Measurements from ENCODE around the gene ELK3.

DNA sequence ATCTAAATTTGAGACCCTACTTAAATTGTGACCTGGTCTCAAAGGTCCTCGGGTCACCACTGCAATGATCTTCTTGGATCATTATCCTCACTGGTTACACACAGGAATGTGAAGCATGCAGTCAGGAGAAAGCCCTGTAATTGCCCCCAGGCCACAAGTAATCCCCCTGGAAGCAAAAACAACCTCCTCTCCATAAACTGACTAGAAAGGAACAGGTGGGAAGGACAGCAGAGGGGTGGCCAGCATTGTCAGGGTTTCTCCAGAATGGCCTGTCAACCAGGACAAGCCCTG, 36.2 kb downstream of the TMCC3 start:
- PRO-cap = no peak

GRCh38 chr12:94713089-94713641, 62.8 kb upstream of the TMCC3 start:
- PRO-cap = no peak

GRCh38 chr12:94830912-94831508, 172.5 kb downstream of the NDUFA12 start:
- PRO-cap = no peak

DNA sequence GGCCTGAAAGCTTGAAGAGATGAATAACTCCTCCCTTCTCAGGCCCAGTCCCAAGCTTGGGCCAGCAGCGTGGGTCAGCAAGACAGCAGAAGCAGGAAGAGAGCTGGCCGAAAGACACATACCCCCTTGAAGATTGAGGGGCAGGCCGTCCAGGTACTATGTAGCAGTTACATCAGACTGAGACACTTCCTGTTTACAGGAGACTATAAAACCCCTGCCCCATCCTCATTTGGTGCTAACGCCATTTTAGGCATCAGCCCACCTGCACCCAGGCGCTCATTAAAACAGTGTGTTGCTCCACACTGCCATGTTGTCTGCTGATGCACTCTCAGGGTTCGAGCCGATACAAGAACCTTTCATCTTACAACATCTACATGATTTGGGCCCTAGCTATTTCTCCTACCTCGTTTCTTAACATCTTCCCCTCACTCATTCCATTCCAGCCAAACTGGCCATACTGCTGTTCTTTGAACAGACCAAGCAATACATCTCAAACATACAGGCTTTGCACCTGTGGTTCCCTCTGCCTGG, 14.9 kb downstream of the NDUFA12 start:
- PRO-cap = no peak

- PRO-cap = no peak
These were observed 58.6 kb upstream of the NR2C1 start for GRCh38 chr12:95131999-95132433.

DNA sequence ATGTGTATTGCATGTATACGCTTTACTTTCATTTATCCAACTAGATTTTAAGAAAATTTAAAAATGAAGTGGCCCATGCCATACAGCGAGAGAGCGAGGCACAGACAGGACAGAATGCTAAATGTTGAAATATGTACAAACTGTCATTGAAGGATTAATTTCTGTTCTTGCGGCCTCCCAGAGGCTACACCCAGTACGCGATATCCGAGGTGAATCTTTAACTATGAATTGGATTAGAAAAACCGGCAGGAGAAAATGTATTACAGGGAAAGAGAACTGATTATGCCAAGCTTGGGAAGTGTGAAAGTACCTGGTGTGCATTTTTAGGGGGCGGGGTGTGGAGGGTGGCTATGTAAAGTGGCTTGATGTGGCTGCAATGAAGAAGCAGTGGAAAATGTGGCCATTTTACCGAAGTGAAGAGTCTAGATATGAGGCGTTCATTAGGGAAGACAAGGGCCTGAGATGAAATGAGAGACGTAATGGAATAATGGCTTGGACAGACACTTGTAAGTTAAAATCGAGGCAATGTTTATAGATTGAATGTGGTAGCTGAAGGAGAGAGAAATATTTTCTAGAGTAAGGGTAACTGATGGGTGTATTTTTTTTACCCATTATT, 1.1 kb downstream of the VEZT start:
- PRO-cap = no peak

DNA sequence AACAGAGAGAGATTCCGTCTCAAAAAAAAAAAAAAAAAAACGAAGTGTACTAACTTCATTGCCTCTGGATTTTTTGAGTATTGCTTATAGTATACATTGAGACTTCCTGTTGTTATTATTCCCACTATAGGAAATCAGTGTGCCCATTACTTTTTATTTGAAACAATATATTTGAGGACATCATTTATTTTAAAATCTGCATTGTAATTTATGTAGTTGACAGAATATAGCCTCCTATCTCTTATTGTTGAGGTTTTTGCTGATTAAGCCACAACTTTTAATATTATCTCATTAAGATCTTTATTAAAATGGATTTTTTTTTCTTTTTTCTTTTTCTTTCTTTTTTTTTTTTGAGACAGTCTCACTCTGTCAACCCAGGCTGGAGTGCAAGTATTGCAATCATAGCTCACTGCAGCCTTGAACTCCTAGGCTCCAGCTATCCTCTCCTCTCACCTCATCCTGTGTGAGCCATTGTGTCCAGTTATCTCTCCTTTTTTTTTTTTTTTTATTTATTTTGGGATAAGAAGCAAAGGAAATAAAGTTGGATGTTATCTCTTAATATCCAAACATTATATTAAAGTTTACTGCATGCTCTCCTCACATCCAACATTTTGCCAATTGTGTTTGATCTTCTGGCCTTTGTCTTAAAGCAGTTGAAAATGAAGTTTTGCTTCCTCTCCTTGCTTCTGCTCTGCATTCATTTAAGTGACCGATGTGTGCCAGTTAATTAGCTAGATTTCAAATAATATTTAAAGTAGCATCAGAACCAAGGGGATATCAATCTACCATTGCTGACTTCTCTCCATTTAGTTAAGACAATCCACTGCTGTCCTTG, 12.7 kb downstream of the VEZT start:
- PRO-cap = no peak

DNA sequence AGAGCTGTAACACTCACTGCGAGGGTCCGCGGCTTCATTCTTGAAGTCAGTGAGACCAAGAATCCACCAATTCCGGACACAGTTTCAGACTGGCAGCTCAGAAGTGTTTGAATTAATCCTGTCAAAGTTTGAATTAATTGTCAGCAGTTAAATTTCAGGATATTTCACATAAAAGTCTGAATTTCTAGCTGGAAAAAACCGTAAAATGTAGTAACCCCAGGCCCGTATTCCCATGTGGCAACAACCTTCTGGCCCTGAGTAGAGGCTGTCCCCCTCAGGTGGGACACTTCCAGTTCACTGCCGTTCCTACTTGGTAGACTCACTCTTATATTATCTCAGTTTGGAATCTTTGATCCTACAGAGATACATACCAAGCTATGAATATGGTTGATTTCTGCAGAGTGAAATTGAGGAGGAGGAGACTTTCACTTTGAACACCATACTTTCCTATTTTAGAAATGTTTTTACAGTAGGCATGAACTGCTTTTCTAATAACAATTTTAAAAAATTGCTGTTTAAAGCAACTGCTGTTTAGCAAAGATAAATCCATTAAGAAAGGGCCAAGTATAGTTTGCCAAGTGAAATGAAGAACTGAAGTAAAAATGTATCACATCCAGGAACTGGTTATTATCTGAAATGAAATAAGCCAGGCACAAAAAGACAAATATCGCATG, 93.0 kb upstream of the METAP2 start:
- PRO-cap = no peak

GRCh38 chr12:95547410-95548073, 3.7 kb downstream of the USP44 start:
- PRO-cap = unidirectional peak, plus-strand start at chr12:95547786

DNA sequence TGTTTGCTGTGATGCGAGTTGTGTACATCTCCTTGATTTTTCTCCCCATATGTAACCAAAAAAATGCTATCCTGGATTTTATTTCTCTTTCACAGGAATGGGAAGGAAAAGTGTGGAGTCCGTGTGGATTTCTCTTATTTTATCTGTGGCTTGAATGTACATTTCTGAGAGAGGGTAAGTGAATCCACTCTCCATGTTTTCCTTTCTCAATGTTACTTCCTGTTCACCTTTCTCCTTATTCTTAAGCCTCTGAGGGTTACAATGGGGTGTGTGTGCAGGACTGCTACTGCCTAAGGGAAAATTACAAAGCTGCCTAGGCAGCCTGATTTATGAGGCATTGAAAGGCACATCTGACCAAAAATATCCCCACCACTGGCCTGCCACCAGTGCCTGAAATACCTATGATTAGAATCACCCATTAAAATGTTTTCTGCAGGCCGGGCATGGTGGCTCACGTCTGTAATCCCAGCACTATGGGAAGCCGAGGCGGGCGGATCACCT, 98.0 kb upstream of the USP44 start:
- PRO-cap = no peak

DNA sequence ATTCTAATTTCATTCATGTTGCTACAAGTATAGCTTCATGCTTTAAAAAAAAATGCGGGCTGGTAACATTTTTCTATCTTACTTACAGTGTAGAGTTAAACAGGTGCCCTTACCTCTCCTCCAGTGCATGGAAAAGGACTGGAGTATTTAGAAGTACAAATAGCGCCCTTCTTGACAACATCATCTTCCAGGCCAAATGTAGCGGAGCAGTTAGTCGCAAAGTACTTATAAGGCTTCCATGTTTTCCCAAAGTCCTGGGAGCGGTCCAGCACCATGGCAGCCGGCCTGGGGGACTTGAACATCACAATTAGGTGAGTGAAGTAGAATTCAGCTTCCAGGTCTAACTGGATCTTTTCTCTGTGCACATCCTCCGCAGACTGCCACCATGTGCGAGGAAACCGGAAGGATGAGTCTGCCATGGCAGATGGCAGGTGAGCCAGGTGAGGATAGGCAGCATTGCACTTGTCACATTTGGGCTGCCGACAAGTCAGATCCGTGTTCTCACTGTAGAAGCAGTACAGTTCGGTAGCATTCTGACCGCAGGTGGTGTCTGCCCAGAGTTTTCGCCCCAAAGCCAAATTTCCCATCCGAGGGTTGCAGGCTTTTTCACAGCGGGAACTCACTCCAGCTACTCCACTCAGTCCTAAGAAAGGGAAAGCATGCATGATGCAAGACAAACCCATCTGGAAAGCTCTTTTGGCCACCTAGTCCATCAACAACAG, 3.6 kb downstream of the NTN4 start:
- PRO-cap = no peak

DNA sequence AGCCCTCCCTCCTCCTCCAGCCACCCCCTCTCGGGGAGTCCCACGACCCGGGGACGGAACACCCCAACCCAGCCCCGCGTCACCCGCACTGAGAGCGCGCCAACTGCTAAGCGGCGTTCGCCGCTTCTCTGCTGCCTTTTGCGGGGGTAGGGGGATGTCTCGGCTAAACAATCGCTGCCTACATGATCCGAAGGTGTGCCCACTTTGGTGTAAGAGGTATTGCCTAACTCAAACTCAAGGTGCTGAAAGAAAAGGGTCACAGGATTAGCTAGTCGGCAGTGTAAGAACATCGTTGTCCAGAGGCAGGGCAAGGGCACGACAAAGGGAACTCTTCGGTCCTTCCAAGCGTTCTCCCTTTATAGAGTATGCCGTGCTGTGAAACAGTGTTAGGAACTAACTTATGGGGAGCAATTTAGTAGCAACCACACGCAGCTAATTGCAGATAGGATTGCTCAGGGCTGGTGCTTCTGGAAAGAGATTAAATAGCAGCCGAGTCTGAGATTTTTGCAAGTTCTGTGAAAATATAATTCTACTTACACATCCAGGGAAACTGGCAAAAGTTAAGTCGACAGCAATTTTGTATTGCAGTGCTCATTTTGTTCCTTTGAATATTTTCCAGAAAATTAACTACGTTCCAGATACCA, 790 bp upstream of the NTN4 start:
- PRO-cap = bidirectional peak, plus-strand start at position 88 of the sequence, minus-strand start at position 130 of the sequence; unidirectional peak, minus-strand start at position 331 of the sequence

DNA sequence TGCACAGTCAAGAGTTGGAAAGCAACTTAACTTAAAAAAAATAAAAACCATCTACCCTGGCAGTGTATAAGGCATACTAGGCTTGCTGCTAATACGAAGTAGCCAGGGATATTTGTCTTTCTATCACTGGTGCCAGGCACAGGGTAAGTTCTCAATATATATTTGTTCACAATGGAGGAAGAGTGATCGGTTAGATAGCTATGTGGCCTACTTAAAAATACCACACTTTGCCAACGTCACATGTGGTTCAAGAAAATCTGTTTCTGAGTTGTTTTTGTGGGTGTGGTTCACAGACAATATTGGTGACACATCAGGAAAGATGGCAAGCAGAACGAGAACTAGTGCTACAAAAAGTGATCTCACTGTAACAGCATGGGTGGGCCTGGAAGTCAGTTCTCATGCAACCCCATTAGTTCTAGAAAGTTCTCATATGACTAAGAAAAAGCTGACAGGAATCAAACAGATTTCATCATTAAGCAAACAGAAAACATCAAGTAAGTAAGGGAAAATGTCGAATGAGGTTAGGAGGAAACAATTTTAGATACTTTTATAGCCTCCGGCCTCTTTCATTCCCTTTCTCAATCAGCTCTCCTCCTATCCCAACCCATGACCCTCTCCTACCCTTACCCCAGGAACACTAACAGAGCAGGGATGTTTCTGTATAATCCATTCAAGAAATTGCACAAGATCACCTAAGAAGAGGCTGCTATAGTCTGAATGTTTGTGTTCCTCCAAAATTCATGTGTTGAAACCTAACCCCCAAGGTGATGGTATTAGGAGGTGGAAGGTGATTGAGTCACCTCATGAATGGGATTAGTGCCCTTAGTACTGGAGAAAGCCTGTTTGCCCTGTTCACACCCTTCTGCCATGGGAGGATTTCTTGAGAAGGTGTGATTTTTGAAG, 15.4 kb upstream of the NTN4 start:
- PRO-cap = no peak

- PRO-cap = no peak
These were observed 7.1 kb downstream of the SNRPF start for GRCh38 chr12:95865781-95866340.

GRCh38 chr12:96054065-96054608, 18.8 kb upstream of the LTA4H start:
- PRO-cap = no peak

- PRO-cap = no peak
These were observed 69.1 kb upstream of the LTA4H start for GRCh38 chr12:96104401-96104933.

- PRO-cap = unidirectional peak, plus-strand start at chr12:96165817
These were observed 28.8 kb upstream of the ELK3 start for GRCh38 chr12:96165322-96165894.

- PRO-cap = bidirectional peak, plus-strand start at chr12:96193953, minus-strand start at chr12:96193963; bidirectional peak, plus-strand start at chr12:96194402, minus-strand start at chr12:96194227
These were observed at the start of gene ELK3 for GRCh38 chr12:96193775-96194803. Gene ELK3 (plus strand): TSS chr12:96194375.

- PRO-cap = bidirectional peak, plus-strand start at chr12:96195057, minus-strand start at chr12:96194950; bidirectional peak, plus-strand start at chr12:96195776, minus-strand start at chr12:96195700
These were observed 1.1 kb downstream of the ELK3 start for GRCh38 chr12:96195004-96195933.

DNA sequence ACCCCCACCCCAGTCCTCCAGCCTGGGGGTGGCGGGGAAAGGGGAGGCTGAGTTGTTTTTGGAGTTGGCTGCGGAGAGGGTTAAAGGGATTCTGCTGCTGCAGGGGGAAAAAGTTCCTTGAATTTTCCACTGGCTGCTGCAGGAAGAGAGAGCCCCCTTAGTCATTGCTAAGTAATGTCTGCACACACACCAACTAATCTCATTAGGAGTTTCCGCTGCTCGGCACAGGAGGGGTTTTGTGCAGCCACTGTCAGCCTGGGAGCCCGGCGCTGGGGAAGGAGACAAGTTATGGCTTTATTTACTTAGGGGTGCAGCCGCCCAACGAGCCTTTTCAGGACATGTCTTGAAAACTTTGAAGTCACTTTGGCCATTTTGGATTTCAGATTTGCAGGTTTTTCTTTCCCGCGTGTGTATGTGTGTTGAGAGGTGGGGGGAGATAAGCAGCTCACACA, 1.8 kb downstream of the ELK3 start:
- PRO-cap = bidirectional peak, plus-strand start at position 205 of the sequence, minus-strand start at position 82 of the sequence

Measured in penis (tissue), 1 donor.